Aortic smooth muscle cell (primary cell): ENCODE data around the genes CD28 and CTLA4.

- RRBS = no CpG with 5 or more reads among the region's 4 CpGs
These were observed 9.6 kb upstream of the ALS2 start for GRCh38 chr2:201790277-201790852.

DNA sequence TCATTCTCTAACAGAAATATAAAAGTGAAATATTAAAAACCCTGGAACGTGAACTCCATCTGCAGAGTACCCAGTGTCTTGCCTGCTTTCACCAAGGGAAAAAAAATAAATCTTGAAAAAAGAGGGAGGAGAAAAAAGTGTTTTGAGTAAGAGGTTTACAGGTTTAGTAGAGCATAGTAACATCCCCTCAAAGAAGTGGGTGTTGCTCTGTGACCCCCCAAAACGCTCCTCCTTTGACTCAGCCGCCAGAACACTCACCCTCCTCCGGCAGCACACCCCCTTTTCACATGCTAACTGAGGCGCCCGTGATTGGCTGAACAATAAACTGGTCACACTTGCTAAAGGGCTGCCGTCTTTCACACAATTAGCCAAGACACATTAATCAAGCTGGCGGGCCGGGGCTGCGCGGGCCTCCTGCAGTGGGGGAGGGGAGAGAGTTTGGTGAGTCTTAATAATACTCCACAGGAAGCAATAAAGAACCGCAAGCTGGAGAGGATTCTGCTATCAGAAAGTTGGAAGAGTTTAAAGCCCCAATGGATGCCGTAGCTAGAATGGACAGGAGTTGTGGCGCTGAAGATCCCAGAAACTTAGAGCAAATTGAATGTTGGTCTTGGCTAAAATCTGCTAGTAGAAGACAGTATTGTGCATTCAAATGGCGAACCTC is 52.5 kb downstream of the CDK15 start:
- RRBS = no CpG with 5 or more reads among the region's 15 CpGs

DNA sequence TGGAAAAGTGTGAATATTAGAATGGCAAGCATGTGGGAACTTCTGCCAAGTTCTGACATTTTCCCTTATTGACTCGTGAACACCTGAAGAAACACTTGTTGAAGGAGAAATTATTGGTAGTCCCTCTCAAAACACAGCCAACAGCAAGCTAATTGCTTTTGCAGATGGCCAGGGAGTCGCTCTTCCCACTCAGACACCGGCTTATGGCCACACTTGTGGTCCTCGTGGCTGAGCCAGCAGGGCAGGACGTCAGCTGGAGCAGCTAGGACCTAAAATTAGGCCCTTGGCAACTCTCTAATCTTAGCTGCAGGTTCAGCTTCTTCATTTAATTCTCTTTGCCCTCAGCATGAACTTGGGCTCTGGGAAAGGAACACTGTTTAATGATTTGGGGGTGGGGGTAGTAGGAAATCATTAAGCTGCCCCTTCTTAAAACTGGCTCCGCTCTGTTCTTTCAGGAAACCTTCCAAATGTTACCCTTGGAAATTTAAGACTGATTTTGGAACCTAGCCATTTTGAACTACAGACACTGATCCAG is 77.3 kb downstream of the CDK15 start:
- RRBS = no CpG with 5 or more reads among the region's 6 CpGs

DNA sequence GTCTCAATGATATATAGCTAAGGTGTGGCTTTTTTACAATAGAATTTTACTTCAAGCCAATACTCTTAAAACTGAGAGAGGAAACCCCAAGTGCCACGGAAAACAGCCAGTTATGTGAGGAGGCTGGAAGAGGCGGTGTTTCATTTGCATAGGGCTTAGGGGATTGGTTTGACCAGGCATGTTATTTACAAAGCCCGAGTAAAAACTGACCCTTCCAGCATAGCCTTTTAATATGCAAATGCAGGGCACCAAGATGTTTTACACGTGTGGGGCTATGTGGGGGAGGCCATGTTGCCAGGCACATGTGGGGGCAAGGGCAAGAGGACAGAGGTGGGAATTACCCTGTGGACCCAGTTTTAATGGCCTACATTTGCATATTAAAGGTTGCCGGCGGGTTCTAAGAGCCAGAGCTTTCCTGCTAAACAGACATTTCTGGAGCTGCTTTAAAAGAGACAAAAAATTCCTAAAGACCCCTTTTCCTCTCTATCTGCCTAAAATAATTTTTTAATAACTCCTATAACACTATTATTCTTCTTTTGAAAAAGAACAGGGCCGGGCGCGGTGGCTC is 11.5 kb upstream of the SUMO1 start:
- RRBS = no CpG with 5 or more reads among the region's 9 CpGs

- RRBS = no CpG with 5 or more reads among the region's 8 CpGs
These were observed 27.2 kb downstream of the NOP58 start for GRCh38 chr2:202292517-202293469.

- RRBS = no CpG with 5 or more reads among the region's 13 CpGs
These were observed 557 bp downstream of the BMPR2 start for GRCh38 chr2:202376771-202376997.

DNA sequence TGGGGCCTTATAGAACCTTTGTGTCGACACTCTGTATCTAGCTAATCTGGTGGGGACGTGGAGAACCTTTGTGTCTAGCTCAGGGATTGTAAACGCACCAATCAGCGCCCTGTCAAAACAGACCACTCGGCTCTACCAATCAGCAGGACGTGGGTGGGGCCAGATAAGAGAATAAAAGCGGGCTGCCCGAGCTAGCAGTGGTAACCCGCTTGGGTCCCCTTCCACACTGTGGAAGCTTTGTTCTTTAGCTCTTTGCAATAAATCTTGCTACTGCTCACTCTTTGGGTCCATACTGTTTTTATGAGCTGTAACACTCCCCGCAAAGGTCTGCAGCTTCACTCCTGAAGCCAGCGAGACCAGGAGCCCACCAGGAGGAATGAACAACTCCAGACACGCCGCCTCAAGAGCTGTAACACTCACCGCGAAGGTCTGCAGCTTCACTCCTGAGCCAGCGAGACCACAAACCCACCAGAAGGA is 127.9 kb downstream of the BMPR2 start:
- RRBS = no CpG with 5 or more reads among the region's 16 CpGs

DNA sequence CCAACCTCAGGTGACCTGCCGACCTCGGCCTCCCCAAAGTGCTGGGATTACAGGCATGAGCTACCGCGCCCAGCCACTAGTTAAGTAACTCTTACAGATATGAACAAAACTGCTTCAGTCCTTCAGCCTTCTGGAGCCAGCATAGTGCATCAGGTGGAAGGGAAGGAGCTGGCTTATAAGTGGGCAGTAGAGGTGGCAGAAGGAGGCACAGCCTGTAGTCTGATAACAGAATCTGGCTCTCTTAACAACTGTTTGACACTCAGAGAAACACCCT is 3.3 kb downstream of the FAM117B start:
- RRBS = no CpG with 5 or more reads among the region's 4 CpGs

- RRBS = 0% methylated on average over 3 of the region's 37 CpGs
These were observed 372 bp downstream of the CARF start for GRCh38 chr2:202912429-202912865.

DNA sequence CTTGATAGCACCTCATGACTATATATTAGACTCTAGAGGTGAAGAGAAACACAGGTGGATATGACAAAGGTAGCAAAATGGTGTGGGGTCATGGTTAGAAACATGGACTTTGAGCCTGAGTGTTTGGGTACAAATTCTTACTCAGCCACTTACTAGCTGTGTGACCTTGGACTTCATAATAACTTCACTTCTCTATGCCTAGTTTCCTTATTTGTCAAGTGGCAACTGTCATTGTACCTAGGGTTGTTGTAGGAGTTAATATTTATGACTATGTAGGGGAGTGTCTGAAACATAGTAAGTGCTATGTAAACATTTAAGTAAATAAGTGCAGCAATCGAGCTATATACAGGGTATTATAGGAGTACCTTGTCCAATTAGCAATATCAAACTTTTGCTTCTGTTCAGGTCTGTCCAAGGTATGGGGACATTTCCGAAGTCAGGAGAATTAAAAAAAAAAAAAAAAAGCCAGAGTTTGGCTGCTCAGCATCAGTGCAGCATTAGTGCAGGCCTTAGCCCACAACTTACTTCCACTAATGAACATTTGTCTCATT is 49.7 kb upstream of the RAPH1 start:
- RRBS = no CpG with 5 or more reads among the region's 2 CpGs

DNA sequence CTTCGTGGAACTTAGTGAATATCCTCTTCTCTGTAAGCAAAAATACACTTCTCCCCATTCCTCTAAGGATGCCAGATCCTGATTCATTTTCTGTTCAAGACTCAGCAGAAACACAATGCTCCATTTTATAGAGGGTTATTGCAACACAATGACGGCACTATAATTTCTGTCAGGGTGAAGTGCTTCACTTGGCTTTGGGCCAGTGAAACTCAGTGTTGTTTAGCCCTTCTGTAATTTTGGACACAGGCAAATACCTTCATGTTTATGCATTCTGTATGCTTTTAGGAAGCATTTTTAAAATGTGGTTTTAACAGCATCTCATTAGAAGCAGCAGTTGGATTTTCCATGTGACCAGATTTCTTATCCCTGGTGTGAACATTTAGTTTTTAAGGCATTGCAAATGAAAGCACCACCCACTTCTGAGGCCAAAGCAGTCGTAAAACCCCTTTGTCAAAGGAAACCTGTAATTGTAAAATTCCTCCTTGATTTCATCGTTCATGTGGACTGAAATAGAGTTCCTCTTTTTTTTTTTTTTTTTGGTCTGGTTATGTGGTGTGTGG is 56.5 kb upstream of the CD28 start:
- RRBS = no CpG with 5 or more reads among the region's 4 CpGs

DNA sequence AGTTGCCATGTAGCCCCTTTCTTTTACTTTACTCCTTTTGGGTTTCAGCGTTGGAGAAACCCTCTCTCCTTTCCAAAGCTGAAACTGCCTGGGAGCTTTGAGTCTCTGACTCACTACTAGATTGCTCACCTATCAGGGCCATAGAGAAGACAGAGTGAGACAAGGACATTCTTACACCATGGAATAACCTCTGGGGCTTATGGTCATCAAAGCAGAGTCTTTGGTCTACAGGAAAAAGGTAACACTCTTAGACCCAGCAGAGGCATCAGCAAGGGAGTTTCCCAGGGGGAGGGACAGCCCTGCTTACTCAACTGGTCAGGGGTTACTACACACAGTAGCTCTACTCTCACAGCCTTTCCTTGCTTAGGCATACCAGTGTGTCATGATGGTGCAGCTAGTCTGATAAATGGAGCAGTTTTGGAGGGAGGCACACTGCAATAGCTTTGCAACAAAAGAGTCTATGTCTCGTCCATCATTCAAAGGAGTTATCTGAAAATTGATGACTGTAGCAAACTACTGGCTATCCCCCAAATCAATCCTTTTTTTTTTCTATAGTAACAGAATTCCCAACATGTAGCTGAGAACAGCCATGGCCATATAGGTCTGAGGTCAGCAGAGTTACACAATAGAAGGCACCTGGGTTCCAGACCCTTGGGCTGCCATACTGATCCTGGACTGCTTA is 22.4 kb upstream of the CD28 start:
- RRBS = no CpG with 5 or more reads among the region's 2 CpGs

GRCh38 chr2:203706091-203706798 is at the start of gene CD28:
CD28 (plus strand) TSS chr2:203706639.
- RRBS = no CpG with 5 or more reads among the region's 14 CpGs

DNA sequence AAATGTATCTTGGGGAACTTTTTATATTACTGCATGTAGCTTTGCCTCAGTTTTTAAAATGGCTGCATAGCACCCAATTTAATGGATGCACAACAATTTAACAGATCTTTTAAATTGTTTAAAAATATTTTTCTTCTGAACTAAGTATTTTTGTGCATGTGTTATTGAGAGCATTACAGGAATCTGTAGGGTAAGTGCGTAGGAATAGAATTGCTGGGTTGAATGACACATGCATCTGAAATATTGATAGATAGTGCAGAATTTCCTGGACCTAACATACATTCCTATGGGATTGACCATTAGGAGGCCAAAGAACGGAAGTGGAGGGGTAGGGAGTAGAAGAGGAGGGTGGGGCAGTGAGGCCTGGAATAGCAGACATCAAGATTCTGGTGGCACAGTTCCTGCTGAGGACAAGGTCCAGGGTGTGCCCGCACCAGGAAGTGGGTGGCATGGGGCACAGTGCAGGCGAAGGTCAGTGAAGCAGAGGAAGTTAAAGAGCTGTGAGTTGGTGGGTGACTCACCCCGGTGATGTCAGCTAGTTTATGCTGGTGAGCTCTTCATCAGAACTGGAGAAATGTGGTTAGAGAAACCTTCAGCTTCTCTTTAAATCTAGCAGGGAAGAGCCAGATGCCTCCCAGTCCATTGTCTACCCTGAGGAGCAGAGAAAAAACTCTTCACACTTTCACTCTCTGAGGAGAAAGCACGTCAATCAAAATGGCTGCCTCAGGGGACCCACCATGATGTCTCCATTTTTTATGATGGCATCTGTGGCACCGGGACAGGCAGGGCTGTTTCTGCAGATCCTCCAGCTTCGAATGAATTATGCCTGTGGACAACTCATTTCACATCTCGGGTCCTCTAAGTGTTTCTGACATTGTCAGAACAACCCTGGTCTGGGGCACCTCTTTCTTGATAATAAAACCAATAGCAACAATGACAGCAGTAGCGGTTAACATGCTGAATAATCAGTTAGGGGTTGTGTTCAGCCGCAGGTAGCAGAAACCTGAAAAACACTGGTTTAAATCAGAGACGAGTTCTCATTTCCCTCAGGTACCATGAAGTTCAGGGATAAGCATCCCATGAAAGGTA is 55.9 kb upstream of the CTLA4 start:
- RRBS = 40% methylated on average over 1 of the region's 12 CpGs

GRCh38 chr2:203815219-203815537 is 52.4 kb upstream of the CTLA4 start:
- RRBS = no CpG with 5 or more reads among the region's 6 CpGs

DNA sequence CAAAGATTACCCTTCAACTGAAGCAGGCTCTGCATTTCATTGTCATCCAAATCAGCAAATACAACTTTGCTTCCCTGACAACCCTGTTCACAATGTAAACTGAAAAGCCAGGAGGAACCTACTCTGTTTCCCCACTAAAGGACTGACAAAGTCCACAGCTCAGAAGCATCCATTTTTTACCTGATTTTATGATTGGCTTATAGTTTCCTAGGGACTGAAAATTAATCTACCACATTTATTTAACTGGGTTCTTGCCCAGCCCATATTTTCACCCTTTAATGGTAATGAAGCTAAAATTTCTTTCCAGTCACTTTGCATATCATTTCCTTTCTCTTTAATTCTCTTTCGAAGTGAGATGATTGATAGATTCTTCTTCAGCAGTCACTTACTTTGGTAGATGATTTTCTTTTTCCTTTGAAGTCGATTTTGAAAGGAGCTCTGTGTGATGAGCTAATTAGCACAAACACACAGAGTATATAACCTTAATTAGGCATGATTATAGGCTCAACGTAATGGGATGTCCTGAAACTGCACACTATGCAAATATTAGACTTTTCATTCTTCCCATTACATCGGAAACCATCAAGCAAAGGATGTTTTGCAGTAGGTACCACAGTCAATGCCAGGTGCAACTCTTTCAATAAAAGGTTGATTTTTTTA is 6.5 kb upstream of the CTLA4 start:
- RRBS = no CpG with 5 or more reads among the region's 4 CpGs

DNA sequence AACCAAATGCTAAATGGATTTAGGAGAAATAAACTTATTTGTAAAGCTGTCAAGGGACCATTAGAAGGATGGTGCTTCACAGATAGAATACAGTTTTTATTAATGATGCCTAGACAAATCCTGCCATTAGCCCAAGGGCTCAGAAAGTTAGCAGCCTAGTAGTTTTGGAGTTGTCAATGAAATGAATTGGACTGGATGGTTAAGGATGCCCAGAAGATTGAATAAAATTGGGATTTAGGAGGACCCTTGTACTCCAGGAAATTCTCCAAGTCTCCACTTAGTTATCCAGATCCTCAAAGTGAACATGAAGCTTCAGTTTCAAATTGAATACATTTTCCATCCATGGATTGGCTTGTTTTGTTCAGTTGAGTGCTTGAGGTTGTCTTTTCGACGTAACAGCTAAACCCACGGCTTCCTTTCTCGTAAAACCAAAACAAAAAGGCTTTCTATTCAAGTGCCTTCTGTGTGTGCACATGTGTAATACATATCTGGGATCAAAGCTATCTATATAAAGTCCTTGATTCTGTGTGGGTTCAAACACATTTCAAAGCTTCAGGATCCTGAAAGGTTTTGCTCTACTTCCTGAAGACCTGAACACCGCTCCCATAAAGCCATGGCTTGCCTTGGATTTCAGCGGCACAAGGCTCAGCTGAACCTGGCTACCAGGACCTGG is at the start of gene CTLA4:
TSS of gene CTLA4 (plus strand) at position 442 of the 673 bp plus-strand sequence.
- RRBS = no CpG with 5 or more reads among the region's 6 CpGs

GRCh38 chr2:204498835-204499117 is 46.5 kb upstream of the PARD3B start:
- RRBS = no CpG with 5 or more reads among the region's 2 CpGs

DNA sequence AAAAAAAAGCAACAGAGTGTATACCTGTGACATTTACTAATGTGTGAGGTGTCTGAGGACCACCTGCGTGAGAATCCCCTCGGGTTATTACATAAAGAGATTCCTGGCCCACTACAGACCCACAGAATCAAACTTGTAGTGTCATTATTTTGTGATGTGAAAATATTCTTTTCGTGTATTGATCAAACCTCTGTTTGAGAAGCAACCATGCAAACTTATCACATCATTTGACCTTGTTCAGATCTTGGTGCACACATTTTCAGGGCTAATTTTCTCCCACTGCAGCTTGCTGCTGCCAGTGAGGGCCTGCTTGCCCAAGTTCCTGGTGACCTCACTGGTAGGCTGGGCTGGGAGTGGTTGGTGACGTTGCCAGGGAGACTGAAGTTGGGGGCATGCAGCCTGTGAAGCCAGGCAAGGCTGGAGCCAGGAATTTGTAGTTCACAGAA is 38.4 kb downstream of the PARD3B start:
- RRBS = no CpG with 5 or more reads among the region's 4 CpGs

DNA sequence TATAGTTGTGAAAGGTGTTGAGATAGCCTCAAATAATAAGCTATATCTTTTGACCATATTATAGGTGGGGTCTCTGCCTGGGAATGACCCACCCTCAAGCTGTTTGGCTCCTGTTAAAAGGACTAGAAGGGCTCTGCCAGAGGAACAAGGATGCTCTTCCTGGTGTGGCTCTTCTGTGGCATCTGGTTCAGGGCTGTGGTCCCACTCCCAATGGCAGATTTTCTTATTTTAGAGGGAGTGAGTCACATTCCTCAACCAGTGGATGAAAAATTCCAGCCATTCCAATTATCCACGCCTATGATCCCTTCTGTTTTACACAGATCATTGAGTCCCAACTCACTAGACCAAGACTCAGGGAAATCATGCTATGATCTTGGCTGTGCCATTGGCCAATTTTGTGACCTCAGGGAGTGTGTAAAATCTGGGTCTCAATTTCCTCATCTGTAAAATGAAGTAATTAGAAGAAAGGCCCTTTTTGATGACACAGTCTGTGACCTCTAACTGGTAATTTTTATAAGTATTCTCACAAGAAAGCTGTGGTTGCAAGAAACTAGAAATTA is 120.0 kb downstream of the PARD3B start:
- RRBS = no CpG with 5 or more reads among the region's 1 CpG